SJSA1 (cell line): Measurements from ENCODE around the gene CD28.

DNA sequence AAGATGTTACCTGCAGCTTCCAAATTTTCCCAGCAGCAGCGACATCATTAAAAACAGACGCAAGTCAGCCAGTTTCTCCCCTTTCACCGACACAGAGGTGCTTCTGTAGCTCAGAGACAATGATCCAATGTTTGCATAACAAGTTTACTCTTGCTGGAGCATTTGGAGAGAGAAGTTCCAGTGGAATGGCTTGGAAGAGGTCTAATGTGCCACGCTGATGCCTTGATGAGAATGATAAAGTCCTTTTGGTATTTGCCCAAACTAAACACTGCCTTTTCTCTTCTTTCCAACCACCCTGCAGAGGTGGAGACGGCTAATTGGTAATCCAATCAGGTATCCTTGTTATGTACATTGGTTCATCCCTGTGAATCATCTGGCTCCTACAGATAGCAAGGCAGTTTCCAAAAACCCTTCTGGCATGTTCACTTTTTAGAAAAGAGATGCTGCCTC lies 40.5 kb downstream of the KIAA2012 start:
- RAMPAGE, long total RNA: no peak

- RAMPAGE, long total RNA: no peak
These were observed 645 bp downstream of the SUMO1 start for GRCh38 chr2:202237501-202238402.

- RAMPAGE, long total RNA: no peak
These were observed 23.2 kb downstream of the NOP58 start for GRCh38 chr2:202288864-202289091.

DNA sequence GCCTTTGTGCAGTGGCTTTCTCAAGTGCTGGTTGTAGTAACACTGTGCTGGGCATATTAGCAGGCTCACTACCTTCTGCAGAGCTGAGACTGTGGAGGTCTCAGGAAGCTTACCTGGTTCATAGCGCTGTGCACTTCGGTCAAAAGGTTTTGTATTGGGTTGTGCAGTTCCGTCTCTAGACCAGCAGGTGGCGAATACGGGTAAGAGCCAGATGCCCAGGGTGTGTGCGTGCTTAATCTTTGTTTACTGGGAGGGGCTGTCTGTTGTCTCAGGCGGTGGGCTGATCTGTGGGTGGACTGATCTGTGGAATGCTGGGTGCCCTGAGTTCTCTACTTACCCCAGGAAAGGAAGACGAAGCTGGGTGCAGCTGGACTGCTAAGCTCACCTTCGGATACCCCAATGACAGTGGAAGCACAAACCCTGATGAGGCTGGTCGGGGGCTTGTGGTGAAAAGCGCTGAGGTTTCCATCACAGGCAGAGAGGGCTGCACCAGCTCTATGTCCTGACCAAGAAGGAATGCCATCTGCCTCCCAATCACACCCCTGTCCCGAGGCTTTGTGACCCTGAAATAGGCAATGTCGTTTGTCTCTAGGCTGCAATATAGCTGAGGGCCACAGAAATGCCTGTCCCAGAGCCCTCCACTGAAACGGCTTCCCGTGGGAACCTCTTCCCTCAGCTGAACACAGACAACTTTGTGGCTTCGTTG lies 46.0 kb upstream of the FAM117B start:
- RAMPAGE, long total RNA: no peak

GRCh38 chr2:202638102-202638375 lies 3.3 kb downstream of the FAM117B start:
- RAMPAGE, long total RNA: no peak

DNA sequence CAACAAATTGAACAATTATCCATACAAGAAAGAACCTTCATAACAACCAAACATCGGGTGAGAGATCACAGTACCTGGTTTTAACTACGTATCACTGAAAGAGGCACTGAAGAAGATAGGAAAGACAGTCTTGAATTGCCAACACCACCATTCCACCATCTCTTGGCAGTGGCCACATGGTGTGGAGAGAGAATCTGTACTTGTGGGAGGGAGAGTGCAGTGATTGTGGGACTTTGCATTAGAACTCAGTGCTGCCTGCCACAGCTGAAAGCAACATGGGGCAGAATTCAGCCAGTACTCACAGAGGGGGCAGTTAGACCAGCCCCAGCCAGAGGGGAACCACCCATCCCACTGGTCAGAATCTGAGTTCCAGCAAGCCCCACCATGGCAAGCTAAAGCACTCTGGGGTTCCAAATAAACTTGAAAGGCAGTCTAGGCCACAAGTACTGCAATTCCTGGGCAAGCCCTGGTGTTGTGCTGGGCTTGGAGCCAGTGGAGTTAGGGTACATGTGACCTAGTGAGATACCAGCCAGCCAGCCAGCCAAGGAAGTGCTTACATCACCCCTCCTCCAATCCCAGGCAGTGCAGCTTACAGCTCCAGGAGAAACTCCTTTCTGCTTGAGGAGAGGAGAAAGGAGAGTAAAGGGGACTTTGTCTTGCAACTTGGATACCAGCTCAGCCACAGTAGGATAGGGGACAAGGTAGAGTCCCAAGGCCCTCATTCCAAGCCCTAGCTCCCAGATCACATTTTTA lies 64.3 kb downstream of the ICA1L start:
- RAMPAGE, long total RNA: no peak

DNA sequence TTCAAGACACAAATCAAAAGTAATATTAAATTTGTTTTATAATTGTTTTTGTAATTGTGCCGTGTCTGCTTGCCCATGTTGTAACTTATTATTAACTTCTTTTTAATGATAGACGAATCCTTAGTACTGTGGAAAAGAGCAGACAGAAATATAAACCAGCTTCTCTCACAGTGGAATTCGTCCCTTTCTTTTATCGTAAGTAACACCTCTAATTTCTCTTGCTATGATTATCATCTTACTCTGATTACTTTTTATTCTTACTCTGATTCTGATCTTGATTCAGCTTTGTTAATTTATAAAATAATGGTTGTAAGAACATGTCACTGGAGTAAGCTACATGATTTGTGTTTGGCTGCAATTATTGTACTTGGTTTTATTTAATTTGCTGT lies 53.6 kb downstream of the NBEAL1 start:
- RAMPAGE, long total RNA: no peak

DNA sequence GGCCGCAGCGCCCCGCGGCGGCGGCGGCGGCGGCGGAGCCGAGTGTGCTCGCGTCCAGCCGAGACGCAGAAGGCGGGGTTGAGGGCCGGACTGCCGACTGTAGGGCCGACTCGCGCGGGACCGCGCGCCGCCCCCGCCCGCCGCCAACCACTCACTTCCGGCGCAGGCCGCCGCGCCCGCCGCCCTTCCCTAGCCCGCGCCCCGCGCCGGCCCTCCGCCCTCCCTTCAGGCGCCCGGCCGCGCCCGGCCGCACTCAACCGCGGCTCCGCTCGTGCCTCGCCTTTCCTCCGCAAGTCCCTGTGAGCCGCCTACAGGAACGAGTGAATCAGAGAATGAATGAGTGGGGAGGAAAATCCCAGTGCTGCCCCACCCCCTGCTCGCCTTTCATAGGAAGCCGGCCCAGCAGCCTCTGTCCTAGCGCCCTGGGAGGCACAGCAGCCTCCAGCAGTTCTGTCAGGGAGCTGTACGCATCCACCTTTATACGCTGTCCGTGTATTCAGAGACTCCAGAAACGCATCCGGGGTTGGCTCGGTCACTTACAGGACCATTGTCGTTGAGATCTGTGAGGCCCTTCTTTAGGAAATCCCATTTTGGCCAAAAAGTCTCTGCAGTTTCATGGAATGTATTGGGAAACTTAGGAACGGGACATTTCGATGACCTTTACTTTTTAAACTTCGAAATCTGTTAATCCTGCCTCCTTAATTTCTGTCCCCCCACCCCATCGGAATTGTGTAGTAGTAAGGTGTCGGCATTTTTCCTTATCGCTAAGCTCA lies 415 bp upstream of the RAPH1 start:
- RAMPAGE, long total RNA: no peak

DNA sequence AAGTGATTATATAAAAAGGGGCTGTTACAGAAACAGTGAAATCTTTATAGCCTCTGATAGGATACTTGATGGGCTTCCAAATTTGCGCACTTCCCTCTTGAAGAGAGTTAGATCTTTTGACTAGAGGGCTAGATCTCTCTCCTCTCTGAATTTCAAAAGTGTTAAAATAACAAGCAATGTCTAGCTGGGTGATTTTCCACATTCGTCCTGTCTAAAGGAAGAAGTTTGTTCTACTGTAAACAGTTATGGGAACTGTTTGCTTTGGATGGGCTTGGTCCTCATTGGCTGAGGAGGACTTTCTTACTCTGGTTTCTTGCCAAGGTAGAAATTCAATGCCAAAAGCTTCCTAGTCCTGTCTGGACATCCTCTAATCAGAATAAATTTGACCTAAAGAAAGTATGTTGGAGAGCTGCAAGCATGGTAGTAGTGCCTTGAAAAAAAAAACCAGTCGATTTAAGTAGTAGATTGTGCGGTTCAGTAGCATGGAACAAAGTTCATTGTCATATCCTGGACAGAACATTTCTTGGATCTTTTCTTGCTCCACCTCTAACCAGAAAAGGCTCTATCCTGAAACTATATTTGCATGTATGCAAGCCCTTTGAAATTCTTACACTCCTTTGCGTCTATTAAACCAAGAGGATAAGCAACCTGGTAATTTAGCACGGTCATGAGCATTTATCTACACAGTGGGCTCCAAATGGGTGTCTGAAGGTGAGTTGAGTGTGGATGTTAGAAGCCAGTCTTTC lies 47.5 kb upstream of the RAPH1 start:
- RAMPAGE, long total RNA: no peak

GRCh38 chr2:203649815-203650374 lies 56.5 kb upstream of the CD28 start:
- RAMPAGE, long total RNA: no peak

DNA sequence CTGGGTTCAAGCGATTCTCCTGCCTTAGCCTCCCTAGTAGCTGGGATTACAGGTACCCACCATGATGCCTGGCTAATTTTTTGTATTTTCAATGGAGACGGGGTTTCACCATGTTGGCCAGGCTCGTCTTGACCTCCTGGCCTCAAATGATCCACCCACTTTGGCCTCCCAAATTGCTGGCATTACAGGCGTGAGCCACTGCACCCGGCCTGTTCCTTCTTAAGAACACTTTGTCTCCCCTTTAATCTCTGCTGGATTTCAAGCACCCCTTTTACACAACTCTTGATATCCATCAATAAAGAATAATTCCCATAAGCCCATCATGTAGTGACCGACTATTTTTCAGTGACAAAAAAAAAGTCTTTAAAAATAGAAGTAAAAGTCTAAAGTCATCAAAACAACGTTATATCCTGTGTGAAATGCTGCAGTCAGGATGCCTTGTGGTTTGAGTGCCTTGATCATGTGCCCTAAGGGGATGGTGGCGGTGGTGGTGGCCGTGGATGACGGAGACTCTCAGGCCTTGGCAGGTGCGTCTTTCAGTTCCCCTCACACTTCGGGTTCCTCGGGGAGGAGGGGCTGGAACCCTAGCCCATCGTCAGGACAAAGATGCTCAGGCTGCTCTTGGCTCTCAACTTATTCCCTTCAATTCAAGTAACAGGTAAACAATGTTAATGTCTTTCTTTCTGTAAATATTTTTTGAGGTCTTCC lies at the start of gene CD28:
Gene CD28 (plus strand): TSS at position 549 of the 708 bp plus-strand sequence.
- RAMPAGE, long total RNA: no peak

GRCh38 chr2:203707482-203707865 lies 1.0 kb downstream of the CD28 start:
- RAMPAGE, long total RNA: no peak

GRCh38 chr2:203707866-203708411 lies 1.5 kb downstream of the CD28 start:
- RAMPAGE, long total RNA: no peak

- RAMPAGE, long total RNA: no peak
These were observed 34.5 kb downstream of the CD28 start for GRCh38 chr2:203740793-203741519.

GRCh38 chr2:203933887-203934712 lies 2.5 kb upstream of the ICOS start:
- RAMPAGE, long total RNA: no peak

DNA sequence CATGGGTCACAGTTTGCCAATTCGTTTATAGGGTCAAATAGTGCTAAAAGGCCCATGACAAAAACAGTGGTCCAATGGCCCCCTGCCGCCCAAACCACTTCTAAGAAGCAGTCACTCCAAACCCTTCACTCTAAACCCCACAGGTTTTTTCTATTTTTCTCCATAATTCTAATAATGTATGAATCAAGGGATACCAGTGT lies 125.0 kb downstream of the PARD3B start:
- RAMPAGE, long total RNA: no peak

DNA sequence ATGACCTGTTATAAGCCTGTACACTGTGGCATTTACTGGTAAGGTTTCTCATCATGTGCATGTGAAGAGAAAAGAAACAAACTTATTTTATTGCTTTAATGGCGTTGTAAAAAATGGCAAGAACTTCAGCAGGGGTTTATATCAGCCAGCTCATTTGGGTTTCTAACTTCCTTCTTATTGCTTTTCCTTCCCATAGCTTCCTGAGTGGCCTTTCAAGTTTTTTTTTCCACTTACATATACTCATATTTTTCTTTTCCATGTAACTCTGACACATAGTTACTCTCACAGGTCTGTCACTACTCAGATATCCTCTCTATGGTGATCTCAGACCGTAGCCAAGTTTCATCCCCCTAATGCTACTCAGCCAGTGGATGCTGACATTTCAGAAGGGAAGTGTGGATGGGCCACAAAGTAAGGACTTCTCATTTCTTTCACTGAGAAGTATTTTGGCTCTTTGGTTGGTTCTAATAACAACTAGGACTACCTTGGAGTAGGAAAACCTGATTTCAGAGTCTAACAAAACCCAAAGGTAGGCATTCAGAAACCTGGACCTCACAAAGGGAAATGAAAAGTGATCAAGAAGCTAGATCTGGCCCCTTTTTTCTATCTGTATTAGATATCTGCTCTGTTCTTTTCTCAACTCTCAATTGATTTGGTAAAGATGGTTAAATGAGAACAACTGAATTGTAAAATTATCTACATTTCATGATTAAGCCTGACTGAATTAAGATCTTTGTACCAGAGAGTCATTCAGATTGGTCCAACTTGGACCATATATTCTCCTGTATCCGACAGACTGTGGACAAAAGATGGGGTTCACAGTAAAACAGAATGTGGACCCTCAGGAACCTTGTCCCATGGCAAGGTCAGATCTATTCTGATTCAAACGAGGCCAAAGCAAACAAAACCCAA lies 198.4 kb downstream of the PARD3B start:
- RAMPAGE, long total RNA: no peak

GRCh38 chr2:204853612-204854503 lies 308.6 kb downstream of the PARD3B start:
- RAMPAGE, long total RNA: no peak

DNA sequence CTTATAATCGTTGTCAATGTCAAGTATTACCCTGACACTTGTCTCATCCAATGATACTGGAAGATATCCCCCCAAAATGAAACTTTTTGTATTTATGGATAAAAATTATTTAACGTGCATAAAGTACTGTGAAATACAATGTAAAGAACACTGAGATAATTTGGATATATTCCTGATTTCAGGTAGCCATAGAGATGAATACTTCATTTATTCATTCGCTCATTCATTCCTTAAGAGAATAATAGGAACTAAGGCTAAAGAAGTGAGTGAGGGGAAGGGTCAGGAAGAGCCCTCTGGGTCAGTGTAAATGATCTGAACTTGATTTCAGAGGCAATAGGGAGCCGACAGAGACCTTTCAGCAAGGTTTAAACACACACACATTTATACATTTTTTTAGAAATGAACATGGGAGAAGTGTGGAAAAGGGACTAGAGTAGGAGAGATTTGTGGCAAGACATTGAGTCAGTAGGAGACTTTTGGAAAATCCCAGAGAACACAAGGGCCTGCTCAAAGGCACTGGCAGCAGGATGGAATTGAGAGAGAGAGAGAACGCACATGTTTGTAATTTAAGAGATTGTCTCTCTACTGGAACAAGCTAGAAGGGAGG lies 307.1 kb upstream of the NRP2 start:
- RAMPAGE, long total RNA: no peak

DNA sequence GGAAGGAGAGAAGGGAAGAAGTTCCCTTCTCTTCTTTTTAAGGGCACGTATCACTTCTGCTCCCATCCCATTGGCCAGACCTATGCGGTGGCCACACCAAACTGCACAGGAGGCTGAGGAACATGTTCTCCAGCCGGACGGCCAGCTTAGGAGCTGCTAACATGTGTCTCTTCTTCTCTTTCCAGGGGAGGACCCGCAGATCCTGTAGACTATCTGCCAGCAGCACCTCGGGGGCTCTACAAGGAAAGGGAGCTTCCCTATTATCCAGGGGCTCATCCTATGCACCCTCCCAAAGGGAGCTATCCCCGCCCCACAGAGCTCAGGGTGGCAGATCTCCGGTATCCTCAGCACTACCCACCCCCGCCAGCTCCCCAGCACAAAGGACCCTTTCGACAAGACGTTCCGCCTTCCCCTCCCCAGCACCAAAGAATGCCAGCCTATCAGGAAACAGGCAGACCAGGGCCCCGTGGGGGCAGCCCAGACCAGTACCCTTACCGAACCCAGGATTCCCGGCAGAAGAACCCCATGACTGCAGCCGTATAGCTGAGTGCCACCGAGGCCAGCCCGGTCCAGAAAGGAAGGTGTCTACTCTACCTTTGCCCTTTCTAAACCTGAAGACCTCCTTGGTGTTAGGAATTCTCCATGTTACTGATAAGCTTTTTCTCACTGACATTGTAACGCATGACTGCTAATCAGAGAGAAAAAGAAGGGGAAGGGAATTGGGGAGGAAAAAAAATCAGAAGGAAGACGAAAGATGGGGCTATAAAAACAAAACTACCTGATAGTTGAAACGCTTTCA lies 66.8 kb upstream of the NRP2 start:
- RAMPAGE, long total RNA: no peak